Gastrocnemius medialis (tissue), 3 donors: ENCODE results near the gene ASGR2.

- PRO-cap: no peak
- RAMPAGE, long total RNA, 3 experiments: no peak in any of the 3 experiments
These were observed 5.7 kb downstream of the C17orf100 start for GRCh38 chr17:6656885-6658075.

DNA sequence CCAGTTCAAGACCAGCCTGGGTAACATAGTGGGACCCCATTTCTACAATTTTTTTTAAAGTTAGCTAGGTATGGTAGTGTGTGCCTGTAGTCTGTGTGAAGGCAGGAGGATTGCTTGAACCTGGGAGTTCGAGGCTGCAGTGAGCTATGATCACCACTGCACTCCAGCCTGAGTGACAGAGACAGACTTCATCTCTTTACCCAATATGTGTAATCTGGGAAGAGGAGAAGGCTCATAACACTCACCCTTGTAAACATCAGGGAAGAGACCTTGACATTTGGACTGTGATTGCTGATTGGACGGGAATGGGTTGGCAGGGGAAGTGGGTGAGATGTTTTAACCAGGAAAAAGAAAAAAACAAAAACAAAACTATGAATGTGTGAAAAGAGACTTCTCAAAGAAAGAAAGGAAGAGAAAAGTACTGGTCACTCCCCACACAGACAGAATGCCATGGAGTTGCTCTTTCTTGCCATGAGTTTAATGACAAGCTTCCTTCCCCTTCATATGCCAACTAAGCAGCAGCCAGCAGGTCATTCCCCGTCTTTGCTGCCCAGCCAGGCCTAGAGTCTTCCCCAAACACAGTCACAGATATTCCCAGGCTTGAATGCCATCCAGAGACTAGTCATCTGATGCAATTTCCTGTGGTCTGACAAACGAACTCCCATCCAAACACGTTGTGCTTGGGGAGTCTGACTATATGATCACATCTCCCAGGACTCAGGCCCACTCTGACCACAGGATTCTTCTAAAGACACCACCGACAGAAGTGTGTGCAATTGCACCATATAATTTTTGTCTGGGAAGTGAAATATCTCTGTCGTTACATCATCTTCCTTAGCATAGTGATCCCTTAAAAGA lies 3.6 kb upstream of the XAF1 start:
- PRO-cap: no peak
- RAMPAGE, long total RNA, 3 experiments: no peak in any of the 3 experiments

DNA sequence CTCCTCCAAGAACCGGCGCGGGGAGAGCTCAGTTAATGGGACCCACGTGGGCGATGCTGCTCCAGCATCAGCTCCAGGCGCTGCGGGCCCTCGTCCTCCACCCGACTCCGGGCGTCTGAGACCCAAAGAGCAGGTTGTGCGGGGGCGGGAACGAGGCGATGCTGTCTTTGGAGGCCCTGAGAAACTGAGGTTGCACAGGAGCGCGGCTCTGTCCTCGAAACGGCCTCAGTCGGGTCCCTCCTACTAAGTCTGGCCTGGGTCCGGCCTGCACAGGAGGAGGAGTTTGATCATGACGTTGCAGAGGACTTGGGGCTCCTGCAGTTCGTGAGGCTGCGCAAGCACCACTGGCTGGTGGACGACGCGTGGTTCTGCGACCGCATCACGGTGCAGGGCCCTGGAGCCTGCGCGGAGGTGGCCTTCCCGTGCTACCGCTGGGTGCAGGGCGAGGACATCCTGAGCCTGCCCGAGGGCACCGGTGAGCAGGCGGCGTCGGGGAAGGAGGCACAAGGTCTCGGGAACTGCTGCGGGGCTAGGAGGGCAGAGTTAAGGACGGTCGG lies 782 bp downstream of the ALOX12 start:
- PRO-cap: no peak
- RAMPAGE, long total RNA, 3 experiments: no peak in any of the 3 experiments

DNA sequence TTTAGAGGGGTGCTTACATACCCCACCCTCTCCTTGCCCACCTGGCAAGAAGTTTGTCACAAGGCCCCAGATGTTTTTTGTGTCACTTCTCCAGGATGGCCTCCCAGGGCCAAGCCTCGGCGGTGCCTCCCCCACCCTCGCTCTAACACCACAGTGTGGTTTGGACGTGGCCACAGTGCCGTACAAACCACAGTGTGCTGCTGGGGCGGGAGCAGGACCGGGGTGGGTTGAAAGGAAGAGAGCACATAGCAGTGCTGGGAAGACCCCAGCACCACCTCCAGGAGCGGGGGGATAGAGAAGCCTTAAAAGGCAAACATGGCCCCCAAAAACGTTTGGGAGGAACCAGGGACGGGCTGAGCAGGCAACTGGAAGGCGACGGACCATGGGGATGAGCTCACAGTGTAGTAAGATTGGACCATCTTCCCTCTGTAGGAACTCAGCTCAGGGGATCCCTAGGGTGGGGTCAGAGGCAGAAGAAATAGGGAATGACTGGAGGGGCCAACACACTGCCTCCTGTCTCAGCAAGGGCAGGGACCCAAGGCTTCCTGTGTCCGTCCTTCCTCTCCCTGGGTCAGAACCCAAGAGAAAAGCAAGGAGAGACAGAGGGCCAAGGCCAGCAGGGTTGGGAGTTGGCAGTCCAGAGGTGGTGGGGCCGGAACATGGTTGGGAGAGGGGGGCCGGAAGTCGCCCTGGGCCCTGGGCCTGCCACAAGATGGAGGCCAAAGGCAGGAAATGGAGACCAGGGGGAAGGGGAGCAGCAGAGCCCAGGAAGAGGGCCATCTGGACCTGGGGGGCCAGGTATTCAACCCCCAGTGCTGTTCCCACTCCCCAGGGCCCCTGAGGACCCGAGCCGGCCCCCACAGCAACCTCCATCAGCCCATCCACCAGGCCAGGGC lies 3.5 kb downstream of the C17orf49 start:
- PRO-cap: bidirectional peak, plus-strand start at position 699 of the sequence, minus-strand start at position 557 of the sequence
- RAMPAGE, long total RNA, 3 experiments: no peak in any of the 3 experiments

DNA sequence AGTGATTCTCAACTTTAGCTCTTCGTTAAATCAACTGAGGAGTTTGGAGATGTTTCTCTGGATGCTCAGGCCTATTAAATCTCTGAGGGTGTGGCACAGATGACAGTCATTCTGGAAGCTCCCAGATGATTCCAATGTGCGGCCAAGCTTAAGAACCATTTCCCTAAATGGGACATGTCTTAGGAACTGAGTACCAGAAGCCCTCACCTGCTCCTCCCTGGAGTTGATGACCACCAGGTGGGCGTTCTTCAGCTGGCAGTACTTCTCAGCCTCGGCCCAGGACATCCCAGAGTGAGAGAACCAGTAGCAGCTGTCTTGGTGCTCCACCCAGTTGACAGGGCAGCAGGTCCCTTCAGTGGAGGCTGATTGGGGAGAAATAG lies 4.5 kb downstream of the CLEC10A start:
- PRO-cap: no peak
- RAMPAGE, long total RNA, 3 experiments: no peak in any of the 3 experiments

- PRO-cap: no peak
- RAMPAGE, long total RNA, 3 experiments: no peak in any of the 3 experiments
These were observed at the start of gene ASGR2 for GRCh38 chr17:7114493-7115524. Gene ASGR2, minus strand, starts transcription at chr17:7114822.

GRCh38 chr17:7173865-7174788 lies 5.0 kb downstream of the ASGR1 start:
- PRO-cap: no peak
- RAMPAGE, long total RNA, 3 experiments: no peak in any of the 3 experiments

GRCh38 chr17:7207937-7208619 lies 9.3 kb downstream of the DLG4 start:
- PRO-cap: no peak
- RAMPAGE, long total RNA, 3 experiments: no peak in any of the 3 experiments

DNA sequence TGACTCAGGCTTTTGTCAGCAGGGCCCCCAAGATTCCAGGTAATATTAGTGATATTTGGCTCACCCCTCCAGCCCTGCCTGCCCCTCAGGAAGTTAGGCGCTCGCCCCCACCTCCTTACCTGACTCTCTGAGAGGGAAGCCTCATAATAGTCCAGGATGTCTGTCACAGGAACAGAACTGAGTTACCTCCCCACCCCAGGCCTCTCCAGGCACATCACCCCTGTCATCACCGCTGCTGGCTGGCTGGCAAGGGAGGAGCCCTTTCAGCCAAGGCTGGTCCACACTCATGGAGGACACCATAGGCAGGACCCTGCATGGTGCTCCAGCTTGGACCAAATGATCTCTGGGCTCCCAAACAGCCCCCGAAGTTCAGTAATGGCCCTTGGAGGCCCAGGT lies 693 bp upstream of the DLG4 start:
- PRO-cap: no peak
- RAMPAGE, long total RNA, 3 experiments: no peak in any of the 3 experiments

GRCh38 chr17:7224736-7224905 lies 4.9 kb downstream of the ACADVL start:
- PRO-cap: no peak
- RAMPAGE, long total RNA, 3 experiments: no peak in any of the 3 experiments

DNA sequence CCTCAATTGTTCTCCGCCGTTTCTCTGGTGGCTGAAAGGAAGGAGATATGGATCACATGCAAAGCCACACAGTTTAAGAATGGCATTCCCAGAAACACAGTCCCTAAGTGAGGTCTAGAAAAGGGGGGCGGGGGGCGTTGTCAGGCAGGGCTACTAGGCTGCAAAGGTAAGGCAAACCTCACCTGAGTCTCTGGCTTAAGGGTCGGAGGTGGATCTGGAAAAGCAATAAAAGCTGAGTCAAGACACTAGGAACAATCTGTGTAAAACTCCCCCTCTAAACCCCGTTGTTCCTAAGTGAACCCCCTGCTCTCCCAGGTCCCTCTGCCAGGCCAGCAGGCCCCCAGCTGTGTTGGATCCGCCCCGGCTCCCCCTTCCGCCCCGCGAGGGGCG lies 1.8 kb downstream of the PHF23 start:
- PRO-cap: no peak
- RAMPAGE, long total RNA, 3 experiments: no peak in any of the 3 experiments

DNA sequence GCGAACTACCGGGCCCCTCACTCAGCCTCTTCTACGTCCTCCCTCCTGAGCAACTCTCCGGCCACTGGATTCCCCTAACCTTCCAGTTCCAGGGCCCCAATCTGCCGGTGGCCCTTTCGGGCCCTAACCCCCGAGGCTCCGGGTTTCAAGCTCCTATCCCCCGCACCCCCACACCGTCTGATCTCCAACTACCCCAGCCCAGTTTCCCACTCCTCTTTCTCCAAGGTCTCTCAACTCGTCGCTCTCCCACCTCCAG lies 464 bp downstream of the PHF23 start:
- PRO-cap: no peak
- RAMPAGE, long total RNA, 3 experiments: no peak in any of the 3 experiments

- PRO-cap: no peak
- RAMPAGE, long total RNA, 3 experiments: no peak in any of the 3 experiments
These were observed 1.1 kb downstream of the GABARAP start for GRCh38 chr17:7241121-7241662.

- PRO-cap: no peak
- RAMPAGE, long total RNA, 3 experiments: no peak in any of the 3 experiments
These were observed 1.2 kb downstream of the CLDN7 start for GRCh38 chr17:7260774-7261749.

GRCh38 chr17:7266089-7266389 lies 3.8 kb upstream of the CLDN7 start:
- PRO-cap: no peak
- RAMPAGE, long total RNA, 3 experiments: no peak in any of the 3 experiments

DNA sequence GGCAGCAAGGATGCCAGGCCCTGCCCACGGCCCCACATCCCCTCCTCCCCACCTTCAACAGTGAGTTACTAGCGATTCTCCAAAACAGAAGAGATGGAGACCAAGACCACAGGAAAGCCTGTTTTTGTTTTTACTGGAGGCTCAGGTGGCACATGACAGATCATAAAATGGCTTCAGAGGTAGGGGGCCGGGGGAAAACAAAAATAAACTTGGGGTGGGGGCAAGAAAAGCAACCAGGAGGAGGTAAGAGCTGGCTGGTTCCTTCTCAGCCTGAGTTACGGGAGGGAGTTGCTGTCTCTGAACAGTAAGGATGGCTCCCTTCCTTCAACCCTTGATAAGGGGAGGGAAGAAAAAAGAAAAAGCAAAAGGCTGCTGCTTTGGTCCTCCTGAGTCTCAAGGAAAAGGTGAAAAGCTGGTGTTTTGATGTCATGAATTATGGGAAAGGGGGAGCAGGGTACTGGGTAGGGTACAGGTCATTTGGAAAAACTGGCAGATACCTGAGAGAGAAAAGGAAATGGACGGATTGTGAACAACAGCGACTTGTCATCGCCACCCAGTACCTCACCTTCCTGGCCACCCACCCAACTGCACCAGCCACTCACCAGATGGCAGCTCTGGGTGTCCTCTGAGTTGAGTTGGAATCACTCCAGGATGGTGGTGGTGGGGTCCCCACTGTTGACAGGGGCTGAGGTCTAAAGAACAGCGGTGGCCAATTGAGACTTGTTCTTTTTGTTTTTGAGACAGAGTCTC lies 6.1 kb downstream of the YBX2 start:
- PRO-cap: no peak
- RAMPAGE, long total RNA, 3 experiments: no peak in any of the 3 experiments

GRCh38 chr17:7314412-7314740 lies 784 bp downstream of the GPS2 start:
- PRO-cap: no peak
- RAMPAGE, long total RNA, 3 experiments: no peak in any of the 3 experiments

DNA sequence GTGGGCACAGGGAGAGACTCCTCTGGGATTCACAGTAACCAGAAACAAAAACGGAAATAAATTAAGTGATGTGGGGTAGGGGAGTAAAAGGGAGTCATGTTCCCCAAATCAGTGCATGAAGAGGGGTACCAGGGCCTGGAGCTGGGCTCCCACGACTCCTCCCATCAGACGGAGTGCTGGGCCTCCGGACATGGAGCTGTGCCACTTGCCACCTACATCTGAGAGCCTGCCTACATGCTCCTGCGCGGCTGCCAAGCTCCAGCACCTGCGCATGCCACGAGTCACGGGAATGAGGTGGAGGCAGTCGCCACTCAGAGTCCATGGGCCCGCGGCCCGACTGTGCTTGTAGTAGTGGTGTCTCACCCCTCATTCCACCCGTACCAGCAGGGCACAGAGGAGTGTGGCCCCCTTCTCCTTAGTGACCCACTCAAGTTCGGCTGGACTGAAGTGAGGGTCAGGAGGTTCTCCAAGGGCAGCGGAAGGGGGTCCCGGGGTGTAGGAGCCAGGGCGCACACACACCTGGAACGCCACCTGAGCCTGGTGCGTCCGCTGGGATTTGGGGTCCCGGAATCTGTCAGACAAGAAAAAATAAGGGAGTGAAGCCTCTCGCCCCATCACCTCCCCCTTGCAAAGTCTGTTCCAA lies 718 bp upstream of the GPS2 start:
- PRO-cap: no peak
- RAMPAGE, long total RNA, 3 experiments: no peak in any of the 3 experiments

DNA sequence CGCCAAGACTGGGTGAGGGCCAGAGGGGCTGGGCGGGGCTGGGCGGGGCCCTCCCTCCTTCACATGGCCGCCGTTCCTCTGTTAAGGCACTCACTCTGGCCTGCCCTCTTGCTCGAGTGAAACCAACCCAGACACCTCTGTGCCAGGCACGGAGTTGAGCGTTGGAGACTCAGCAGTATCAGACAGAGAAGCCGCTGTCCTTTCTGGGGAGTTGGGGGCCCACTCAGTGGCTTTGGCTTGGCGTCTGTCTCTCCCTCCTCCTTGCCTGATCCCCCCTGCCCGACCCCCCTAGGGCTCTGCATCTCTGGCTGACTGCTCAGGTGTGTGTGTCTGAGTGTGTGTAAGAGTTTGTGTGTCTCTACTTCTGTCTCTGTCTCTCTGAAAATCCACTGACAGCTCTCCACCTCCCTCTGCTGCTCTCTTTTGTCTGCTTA lies 4.0 kb upstream of the SPEM1 start:
- PRO-cap: no peak
- RAMPAGE, long total RNA, 3 experiments: no peak in any of the 3 experiments

- PRO-cap: no peak
- RAMPAGE, long total RNA, 3 experiments: no peak in any of the 3 experiments
These were observed 1.7 kb upstream of the FGF11 start for GRCh38 chr17:7437644-7437981.